Subcutaneous adipose tissue (tissue), 3 donors: ENCODE results near the gene RAG2.

- PRO-cap: no peak
- RAMPAGE, long total RNA, 3 experiments: no peak in any of the 3 experiments
These were observed 20.3 kb downstream of the TRIM44 start for GRCh38 chr11:35682872-35683292.

- PRO-cap: no peak
- RAMPAGE, long total RNA, 3 experiments: no peak in any of the 3 experiments
These were observed 38.0 kb upstream of the LDLRAD3 start for GRCh38 chr11:35905860-35906360.

- PRO-cap: no peak
- RAMPAGE, long total RNA, 3 experiments: no peak in any of the 3 experiments
These were observed 24.7 kb upstream of the LDLRAD3 start for GRCh38 chr11:35919197-35919525.

- PRO-cap: unidirectional peak, minus-strand start at chr11:35944961
- RAMPAGE, long total RNA, 3 experiments: no peak in any of the 3 experiments
These were observed 993 bp downstream of the LDLRAD3 start for GRCh38 chr11:35944767-35945342.

- PRO-cap: no peak
- RAMPAGE, long total RNA, 3 experiments: no peak in any of the 3 experiments
These were observed 84.5 kb downstream of the PRR5L start for GRCh38 chr11:36380576-36381088.

- PRO-cap: no peak
- RAMPAGE, long total RNA, 3 experiments: no peak in any of the 3 experiments
These were observed 47.0 kb downstream of the TRAF6 start for GRCh38 chr11:36463020-36463508.

- PRO-cap: no peak
- RAMPAGE, long total RNA, 3 experiments: no peak in any of the 3 experiments
These were observed at the start of gene RAG2 for GRCh38 chr11:36598025-36598559. Gene RAG2, minus strand, starts transcription at chr11:36598236.

GRCh38 chr11:39753939-39754144 is 1705.6 kb downstream of the LRRC4C start:
- PRO-cap: unidirectional peak, minus-strand start at chr11:39754041
- RAMPAGE, long total RNA, 3 experiments: no peak in any of the 3 experiments

GRCh38 chr11:40291175-40291734 is 1168.2 kb downstream of the LRRC4C start:
- PRO-cap: no peak
- RAMPAGE, long total RNA, 3 experiments: no peak in any of the 3 experiments

DNA sequence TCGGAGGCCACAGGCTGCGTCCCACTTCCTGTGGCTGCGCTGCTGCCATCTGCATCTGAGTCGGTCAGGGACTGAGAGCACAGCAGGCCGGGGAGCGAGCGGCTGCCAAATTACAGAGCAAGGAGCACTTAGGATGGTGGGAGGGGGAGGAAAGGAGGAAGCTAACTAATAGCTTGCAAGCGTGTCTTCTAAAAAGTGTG is 42.6 kb upstream of the API5 start:
- PRO-cap: no peak
- RAMPAGE, long total RNA, 3 experiments: no peak in any of the 3 experiments

- PRO-cap: no peak
- RAMPAGE, long total RNA, 3 experiments: no peak in any of the 3 experiments
These were observed 22.9 kb downstream of the TTC17 start for GRCh38 chr11:43381344-43382207.

DNA sequence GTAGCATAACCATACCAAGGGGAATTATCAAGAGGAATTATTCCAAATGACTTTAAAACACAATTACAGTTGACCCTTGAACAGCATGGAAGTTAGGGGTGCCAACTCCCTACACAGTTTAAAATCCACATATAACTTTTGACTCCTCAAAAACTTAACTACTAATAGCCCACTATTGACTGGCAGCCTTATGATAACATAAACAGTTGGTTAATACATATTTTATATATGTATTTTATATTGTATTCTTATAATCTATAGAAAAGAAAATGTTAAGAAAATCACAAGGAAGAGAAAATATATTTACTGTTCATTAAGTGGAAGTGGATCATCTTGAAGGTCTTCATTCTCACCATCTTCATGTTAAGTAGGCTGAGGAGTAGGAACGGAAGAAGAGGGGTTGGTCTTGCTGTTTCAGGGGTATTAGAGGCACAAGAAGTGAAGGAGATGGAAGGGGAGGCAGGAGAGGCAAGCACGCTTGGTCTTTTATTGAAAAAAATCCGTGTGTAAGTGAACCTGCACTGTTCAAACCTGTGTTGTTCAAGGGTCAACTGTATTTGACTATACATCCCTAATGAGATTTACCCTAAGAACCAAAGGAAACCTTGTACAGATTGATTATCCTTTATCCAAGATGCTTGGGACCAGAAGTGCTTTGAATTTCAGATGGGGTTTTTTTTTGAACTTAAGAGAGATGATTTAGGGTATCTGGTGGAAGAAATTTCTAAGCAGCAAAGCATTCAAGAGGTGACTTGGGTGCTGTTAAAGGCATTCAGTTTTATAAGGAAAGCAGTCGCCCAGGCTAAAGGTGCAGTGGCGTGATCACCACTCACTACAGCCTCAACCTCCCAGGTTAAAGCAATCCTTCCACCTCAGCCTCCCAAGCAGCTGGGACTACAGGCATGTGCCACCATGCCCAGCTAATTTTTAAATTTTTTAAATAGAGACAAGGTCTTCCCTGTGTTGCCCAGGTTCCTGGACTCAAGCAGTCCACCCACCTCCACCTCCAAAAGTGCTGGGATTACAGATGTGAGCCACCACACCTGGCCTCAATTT is 116.2 kb downstream of the TTC17 start:
- PRO-cap: no peak
- RAMPAGE, long total RNA, 3 experiments: no peak in any of the 3 experiments

- PRO-cap: no peak
- RAMPAGE, long total RNA, 3 experiments: no peak in any of the 3 experiments
These were observed 835 bp downstream of the HSD17B12 start for GRCh38 chr11:43681469-43681677.

GRCh38 chr11:43738712-43739208 is 58.2 kb downstream of the HSD17B12 start:
- PRO-cap: no peak
- RAMPAGE, long total RNA, 3 experiments: no peak in any of the 3 experiments

DNA sequence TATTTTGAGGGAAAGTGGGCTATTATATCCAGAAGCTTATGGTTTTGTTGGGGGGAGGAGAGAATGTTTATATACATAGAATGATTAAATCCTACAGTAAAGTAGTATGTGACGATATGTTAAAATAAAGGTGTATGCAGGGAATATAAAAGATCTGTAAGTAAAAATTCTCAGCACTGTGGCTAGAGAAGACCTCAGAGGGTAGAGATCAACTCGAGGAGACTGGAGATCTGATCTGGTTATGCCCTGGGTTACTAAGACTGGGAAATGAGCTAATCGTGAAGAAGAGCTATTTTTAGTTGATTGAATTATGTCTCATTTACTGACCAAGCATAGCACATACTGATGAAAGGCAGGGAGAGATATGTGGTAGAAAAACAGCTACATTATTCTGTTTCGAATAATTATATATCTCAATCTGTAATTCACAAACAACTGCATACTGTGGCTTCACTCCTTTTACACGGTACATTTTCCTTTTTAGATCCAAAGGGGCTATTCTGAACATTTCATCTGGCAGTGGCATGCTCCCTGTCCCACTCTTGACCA is 42.7 kb upstream of the ALKBH3 start:
- PRO-cap: no peak
- RAMPAGE, long total RNA, 3 experiments: no peak in any of the 3 experiments

DNA sequence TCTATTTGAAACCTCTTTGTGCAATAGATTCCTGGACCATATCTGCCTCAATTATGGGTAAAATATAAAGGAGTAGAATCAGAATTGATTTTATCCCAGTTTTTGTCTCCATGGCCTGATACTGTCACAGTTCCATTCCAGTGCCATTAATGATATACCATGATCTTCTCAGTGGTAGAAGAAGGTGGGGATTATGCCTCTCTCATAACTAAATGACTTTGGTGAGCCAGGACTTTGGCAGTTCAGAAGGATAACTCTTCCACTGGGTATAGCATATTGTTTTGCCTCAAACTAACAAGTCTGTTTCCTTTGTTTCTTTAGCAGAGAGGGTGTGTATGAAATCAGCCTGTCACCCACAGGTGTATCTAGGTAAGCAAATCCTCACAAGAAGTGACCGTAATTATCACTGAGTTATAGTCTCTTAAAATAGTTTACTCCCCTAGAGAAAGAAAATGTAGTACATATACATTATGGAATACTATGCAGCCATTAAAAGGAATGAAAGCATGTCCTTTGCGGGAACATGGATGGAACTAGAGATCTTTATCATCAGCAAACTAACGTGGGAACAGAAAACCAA is 5.7 kb downstream of the ALKBH3 start:
- PRO-cap: no peak
- RAMPAGE, long total RNA, 3 experiments: no peak in any of the 3 experiments

DNA sequence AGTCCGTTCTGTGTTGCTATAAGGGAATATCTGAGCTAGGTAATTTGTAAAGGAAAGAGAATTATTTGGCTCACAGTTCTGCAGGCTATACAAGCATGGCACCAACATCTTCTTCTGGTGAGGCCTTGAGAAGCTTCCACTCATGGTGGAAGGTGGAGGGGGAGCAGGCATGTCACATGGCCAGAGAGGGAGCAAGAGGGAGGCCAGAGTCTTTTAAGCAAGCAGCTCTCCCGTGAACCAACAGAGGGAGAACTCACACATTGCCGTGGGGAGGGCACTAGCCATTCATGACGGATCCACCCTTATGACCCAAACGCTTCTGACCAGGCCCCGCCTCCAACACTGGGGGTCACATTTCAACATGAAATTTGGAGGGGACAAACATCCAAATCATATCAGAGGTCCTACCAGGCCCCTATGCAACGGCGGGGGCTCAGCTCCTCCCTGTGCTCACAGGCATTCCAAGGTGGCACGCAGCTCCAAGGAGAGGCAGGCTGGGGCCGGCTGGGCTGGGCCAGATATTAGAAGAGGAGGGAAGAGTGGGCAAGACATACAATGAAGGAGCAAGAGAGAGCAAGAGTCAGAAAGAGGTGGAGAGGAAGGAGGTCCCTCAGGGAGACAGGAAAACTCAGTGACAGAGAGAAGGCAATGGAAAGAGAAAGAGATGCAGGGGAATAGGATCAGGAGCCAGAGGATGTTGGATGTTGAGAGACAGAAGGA is 4.7 kb downstream of the C11orf96 start:
- PRO-cap: bidirectional peak, plus-strand start at position 393 of the sequence, minus-strand start at position 255 of the sequence
- RAMPAGE, long total RNA, 3 experiments: no peak in any of the 3 experiments

GRCh38 chr11:43984268-43984657 is 41.8 kb downstream of the C11orf96 start:
- PRO-cap: bidirectional peak, plus-strand start at chr11:43984821, minus-strand start at chr11:43984536
- RAMPAGE, long total RNA, 3 experiments: no peak in any of the 3 experiments

- PRO-cap: no peak
- RAMPAGE, long total RNA, 3 experiments: no peak in any of the 3 experiments
These were observed 10.5 kb upstream of the ACCSL start for GRCh38 chr11:44037343-44037709.

- PRO-cap: no peak
- RAMPAGE, long total RNA, 3 experiments: no peak in any of the 3 experiments
These were observed 92.9 kb downstream of the EXT2 start for GRCh38 chr11:44188264-44188868.